Psoas muscle (tissue), 2 donors: ENCODE measurements around a stretch of chr12.

GRCh38 chr12:123420612-123421152, 15.8 kb downstream of the RILPL2 start:
- PRO-cap, 2 experiments: no peak in any of the 2 experiments

DNA sequence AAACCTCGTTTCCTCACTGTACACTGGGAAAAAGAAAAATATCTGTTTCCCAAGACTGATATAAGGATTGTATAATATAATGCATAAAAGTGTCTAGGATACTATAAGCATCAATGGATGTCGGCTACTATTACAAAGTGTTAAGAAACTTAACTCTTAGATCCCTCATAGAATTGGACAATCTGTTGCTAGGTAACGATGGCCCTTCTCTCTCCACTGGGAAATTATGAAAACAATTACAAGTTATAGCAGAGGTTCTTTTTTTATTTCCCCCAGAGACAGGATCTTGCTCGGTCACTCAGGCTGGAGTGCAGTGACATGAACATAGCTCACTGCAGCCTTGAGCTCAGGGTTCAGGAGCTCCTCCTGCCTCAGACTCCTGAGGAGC, 8.1 kb upstream of the RILPL2 start:
- PRO-cap, 2 experiments: no peak in any of the 2 experiments

- PRO-cap, 2 experiments: peak in 2 of 2 experiments; most common plus-strand start chr12:123534374 (in 1); most common minus-strand start chr12:123534374 (in 1)
These were observed 809 bp upstream of the RILPL1 start for GRCh38 chr12:123534249-123534807.

- PRO-cap, 2 experiments: no peak in any of the 2 experiments
These were observed 13.1 kb upstream of the TMED2 start for GRCh38 chr12:123571139-123571796.

DNA sequence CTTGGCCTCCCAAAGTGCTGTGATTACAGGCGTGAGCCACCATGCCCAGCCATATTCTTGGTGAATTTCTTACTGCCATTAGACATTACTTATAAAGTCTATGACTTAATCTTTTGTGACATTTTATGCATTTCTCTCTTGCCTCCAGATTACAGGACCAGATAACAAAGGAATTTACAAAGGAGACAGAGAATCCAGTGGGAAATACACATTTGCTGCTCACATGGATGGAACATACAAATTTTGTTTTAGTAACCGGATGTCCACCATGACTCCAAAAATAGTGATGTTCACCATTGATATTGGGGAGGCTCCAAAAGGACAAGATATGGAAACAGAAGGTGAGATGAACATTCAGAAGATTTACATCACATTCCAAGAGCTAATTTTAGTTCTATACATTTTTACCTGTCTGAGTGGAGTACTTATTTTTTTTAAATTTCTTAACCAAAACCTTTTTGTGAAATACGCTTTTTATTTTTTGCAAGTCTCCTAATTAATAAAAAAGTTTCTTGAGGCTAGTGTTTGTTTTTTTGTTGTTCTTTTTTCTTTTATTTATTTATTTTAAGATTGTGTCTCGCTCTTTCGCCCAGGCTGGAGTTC, 2.3 kb downstream of the TMED2 start:
- PRO-cap, 2 experiments: no peak in any of the 2 experiments

- PRO-cap, 2 experiments: no peak in any of the 2 experiments
These were observed 15.5 kb upstream of the TCTN2 start for GRCh38 chr12:123655485-123655684.

- PRO-cap, 2 experiments: no peak in any of the 2 experiments
These were observed 19.9 kb upstream of the DNAH10 start for GRCh38 chr12:123742049-123742683.

GRCh38 chr12:123861639-123862111, 99.6 kb downstream of the DNAH10 start:
- PRO-cap, 2 experiments: no peak in any of the 2 experiments

DNA sequence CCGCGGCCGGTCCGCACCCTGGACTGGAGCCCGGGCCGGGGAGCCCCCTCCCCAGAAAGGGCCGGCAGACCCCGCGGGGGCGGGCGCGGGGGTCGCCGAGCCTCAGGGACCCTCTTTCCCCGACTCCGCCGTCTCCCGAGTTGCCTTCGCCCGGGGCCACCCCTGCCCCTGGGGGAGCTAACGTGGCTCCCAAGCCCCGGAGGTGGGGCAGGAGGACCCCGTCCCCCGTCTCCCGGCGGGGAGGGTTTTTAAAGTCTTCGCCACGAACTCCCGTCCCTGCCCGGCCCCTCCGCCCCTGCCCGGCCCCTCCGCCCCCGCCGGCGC, 512 bp downstream of the CCDC92 start:
- PRO-cap, 2 experiments: no peak in any of the 2 experiments

DNA sequence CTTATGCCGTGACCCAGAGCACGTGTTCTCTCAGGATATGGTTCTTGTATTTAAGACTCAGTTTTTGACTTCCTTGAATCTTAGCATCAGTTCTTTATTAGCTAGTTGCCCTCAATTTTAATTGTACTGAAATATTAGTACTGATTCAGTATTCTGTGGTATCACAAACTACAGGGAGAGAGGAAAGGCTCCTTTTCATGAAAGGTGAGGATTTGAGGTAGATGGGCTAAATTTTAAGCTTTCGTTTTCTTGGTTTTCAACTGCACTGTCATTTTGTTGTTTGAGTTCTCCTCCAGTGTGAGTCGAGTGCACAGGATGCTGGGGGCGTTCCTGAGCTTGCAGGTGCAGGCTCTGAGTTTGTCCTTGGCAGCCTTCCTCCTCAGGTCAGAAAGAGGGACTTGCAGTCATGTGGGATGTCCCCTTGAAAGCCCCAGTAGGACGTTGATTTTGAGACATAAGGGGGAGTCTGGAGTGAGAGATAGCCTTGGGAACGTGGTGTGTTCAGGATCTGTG, 33.5 kb downstream of the ZNF664 start:
- PRO-cap, 2 experiments: no peak in any of the 2 experiments

GRCh38 chr12:124045736-124046090, 72.7 kb downstream of the ZNF664 start:
- PRO-cap, 2 experiments: no peak in any of the 2 experiments

- PRO-cap, 2 experiments: no peak in any of the 2 experiments
These were observed 5.2 kb downstream of the RFLNA start for GRCh38 chr12:124300094-124300525.

DNA sequence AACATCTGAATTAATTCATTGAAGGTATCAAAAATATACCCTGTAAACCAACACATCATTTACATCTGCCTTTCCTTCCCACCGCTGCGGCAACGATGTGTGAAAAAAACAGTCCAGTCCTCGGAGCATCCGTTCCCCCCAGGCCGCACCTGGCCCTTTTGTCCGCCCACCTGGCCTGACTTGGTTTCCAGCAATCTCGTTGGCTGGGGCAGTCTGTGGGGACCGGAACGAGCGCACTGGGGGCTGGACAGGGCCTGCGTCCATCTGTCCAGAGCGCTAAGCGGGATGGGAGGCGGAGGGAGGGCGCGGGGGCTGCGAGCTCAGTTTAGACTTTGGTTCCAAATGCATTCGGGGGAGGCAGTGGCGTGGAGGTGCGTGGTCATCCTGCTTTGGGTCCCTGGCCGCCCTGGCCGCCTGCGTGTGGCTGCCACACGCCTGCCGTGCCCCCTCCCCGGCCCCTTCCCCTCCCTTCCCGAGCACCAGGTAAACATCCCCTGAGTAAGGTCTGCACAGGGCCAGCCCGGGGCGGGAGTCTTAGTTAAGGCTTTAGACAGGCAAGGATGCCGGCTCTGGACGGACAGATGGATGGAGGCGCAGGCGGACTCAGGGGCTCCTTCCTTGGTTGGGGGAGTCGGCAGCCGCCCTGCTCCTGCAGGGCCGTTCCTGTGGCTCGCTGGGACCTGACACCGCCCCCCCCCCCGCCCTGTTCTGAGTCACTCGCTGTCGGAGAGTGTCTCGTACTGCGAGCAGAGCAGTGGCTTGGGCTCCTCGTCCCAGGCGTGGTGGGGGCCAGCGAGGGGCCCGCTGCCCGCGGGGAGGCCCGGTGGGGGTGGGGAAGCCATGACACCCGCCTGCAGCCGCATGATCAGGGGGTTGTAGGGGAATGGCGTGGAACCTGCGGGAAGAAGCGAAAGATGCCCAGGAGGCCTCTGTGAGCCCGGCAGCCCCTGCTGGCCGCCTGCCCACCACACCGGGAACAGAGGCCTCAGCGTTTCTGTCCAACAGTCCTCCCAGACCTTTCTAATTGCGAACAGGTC, 30.1 kb downstream of the RFLNA start:
- PRO-cap, 2 experiments: no peak in any of the 2 experiments

DNA sequence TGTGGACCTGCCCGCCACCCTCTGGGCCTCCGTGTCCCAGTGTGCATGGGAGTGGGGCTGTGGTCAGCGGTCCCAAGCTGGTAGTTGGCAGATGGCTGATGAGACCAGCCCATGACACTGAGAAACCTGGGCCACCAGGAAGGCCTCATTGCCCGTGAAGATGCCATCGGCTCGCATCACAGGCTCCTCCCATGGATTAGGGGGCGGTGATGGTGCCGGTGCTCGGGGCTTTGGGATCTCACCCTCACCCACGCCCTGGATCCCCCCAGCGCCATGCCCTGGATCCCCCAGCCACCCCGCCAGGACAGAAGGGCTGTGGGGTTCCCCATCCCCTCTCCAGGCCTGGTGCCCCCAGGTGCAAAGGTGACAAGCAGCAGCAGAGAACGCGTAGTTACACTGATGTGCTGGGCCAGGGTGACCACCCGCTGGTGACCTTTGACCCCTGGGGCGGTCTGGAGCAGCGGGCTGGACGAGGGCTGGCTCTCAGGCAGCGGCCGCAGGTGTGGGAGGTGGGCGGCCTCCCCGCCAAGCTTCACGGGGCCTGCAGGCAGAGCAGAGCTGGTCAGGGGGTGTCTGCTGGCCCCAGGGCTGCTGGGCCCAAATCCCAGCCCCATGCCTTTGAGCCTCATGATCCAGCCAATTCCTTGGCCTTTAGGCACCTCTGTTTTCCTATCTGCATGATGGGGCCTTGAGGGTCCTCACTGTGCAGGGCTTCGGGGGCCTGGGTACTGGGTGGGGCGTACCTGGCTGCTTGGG, 40.0 kb downstream of the RFLNA start:
- PRO-cap, 2 experiments: no peak in any of the 2 experiments

DNA sequence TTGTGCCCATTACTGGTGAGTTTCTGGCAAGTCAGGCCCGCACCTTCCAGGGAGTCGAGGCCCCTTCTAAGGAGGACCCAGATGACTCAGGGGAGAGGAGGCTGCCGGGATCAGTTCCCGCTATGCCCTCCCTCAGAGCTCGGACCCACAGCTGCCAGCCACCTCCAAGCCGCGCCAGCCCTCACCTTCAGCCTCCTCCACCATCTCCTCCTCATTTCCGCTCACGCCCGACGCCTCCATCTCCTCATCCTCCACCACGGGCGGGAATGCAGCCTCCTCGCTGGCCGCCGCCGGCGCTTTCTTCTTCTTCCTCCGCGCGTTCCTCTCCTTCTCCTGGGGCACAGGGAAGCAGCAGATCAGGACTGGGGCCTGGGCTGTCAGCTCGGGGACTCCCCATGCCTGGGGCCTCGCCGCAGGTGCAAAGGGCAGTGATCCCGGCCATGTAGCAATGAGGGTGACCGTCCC, 83.2 kb downstream of the RFLNA start:
- PRO-cap, 2 experiments: no peak in any of the 2 experiments

- PRO-cap, 2 experiments: no peak in any of the 2 experiments
These were observed 108.9 kb downstream of the RFLNA start for GRCh38 chr12:124403302-124404590.

- PRO-cap, 2 experiments: no peak in any of the 2 experiments
These were observed 116.5 kb downstream of the RFLNA start for GRCh38 chr12:124411084-124412072.

- PRO-cap, 2 experiments: no peak in any of the 2 experiments
These were observed 101.2 kb downstream of the NCOR2 start for GRCh38 chr12:124465926-124466841.

- PRO-cap, 2 experiments: no peak in any of the 2 experiments
These were observed 94.5 kb downstream of the NCOR2 start for GRCh38 chr12:124472871-124473308.

GRCh38 chr12:124490747-124491505, 76.5 kb downstream of the NCOR2 start:
- PRO-cap, 2 experiments: no peak in any of the 2 experiments